ENCODE measurements around a stretch of chr20.

DNA sequence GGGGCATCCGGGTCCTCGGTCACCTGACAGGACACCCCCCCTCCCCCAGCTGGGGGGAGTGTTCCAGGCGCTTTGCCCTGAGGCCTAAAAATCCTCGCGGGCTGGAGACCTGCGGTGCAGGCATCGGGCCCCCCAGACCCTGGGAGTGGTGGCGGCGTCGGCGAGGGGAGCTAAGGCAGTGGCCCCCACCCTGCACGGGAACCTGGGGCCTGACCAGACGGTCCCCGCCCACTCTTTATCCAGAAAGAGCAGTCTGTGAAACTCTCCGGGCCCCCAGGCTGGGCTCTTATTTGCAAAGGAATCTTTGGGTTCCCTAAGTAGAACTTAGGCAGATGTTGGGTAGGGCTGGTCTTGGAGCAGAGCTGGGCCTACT is 673 bp downstream of the PLCG1 start:
- PRO-cap, 2 experiments = peak in 2 of 2 experiments; most common plus-strand start position 87 of the sequence (in 2)

DNA sequence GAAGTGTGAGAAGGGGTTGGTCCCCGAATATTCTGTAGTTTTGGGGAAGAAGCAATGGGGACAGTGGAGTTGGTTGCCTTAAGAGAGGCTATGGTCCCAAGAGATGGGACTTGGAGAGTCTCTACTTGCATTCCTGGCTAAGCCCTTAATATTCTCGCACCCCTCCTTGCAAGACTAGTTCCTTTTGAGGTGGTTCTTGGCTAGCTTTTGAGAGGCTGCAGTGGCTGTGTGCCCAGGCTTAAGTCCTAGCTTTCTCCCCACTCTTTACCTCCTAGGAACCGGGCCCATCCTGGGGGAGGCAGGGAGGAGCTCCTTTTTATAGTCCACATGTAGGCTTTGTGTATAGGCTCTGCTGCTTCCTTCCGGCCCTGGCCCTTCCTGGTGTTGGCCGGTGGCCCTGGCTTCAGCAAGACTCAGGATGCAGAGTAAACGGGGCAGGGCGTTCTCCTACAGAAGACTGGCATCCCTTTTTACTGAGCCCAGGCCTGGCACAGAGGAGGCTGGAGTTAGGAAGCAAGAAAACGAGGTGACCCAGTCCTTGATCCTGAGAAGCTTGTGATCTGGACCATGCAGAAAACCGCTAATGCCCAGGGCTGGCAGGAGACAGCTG is 8.5 kb downstream of the PLCG1 start:
- PRO-cap, 2 experiments = peak in 2 of 2 experiments; most common plus-strand start position 409 of the sequence (in 1); most common minus-strand start position 263 of the sequence (in 1)

DNA sequence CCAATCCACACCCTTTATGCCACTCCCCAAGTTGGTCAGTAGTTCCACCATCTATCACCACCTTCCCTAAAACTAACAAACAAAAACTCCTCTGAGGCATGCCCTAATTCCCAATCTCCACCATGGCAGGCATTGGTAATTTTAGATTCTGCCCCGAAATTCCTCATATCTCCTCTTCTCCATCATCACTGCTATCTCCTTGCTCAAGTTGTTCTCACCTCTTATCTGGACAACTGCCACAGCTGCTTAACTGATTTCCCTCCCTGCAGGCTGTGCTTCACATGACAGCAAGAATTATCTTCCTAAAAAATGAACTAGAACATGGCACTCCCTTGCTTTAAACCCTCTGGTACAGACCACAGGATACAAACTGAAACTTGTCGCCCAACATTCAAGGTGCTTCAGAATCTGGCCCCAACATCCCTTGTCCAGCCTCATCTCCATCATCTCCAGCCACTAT is 55.6 kb downstream of the ZHX3 start:
- PRO-cap, 2 experiments = no peak in any of the 2 experiments

DNA sequence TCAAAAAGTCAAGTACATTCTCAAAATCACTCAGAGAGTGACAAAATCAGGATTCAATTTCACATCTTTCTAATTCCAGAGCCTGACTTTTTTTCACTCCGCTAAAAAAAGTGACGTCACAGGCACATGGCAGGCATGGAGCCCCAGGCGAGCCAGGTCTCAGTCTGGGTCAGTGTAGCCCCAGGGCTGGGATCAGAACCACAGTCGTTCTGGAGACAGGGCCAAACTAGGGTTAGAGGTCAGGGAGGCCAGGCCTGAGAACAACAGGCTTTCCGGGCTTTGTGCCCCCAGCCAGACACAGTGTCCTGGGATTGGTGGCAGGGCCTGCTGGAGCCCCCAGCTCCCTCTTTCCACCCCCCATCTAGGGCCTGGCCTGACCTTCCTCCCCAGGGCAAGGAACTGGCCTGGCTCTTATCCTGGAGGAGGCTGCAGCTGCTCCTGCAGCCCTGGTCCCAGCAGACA is 26.2 kb upstream of the EMILIN3 start:
- PRO-cap, 2 experiments = no peak in any of the 2 experiments

DNA sequence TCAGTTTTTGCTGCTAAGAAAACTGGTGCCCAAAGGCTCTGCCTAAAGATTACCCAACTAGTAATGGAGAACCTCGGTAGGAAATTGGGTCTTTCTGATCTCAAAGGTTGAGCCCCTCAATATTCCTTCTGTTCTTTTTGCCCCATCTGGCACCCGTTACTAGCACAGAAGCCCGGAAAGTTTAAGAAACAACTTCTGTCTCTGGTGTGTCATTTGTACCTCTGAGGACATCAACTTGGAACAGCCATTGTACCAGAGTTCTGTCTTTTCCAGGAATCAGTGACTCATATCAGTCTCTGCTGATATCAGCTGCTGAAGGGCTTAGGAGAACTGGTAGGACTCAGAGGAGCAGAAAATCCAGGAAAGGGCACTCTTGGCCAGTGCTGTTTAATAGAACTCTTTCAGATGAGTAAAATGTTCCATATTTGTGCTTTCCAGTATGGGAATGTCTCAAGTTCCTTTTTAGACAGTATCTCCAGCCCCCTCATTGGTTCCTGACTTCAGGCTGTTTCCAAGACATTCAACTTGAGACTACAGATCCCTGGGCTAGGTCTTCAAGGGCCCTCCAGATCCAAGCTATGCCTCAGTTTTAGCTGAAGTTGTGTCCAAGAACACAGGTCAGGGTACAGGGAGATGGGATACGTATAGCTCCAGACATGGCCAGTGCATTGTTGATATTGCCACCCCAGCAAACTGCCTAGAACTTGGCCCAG is 78.3 kb upstream of the CHD6 start:
- PRO-cap, 2 experiments = no peak in any of the 2 experiments

DNA sequence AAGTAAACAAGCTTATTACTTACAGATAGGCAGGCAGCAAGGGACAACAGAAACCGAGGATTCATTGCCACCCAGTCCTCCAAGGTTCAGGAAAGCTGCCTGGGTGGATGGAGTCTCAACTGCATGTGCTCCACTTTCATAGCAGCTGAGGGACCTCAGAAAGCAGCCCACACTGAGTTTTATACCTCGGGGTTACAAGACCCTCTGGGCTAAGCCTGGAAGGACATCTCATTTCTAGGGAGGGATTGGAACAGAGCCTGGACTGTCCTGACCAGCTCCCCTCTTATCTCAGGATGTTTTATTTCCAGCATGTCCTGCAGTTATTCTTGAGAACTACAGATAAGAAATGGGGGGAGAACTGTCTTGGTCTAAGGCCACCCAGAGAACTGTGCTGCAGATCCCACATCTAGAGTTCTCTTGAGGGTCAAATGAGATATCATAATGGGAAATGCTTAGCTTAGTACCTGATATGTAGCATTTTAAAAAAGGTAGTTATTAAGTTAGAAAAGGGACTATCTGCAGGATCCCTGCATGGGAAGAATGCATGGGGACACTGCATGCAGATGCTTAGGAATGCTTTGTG is 97.3 kb upstream of the CHD6 start:
- PRO-cap, 2 experiments = no peak in any of the 2 experiments

DNA sequence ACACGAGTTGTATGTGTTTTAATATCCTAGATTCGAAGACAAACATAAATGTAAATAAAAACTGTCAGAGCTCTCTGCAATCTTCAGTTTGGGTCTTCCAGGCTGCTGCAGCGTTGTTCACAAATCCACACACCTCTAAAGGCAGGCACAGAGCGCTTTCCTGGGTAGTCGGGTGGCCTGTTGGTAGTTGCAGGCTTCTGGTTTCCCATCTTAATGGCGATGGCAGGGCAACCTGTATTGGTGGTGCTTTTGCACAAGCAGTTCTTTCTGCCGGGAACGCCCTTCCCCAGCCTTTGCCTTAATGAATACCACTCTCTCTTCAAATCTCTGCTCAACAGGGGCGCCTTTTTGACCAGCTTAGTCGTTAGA is 746 bp upstream of the IFT52 start:
- PRO-cap, 2 experiments = no peak in any of the 2 experiments

GRCh38 chr20:44141861-44142331 is 45.1 kb downstream of the JPH2 start:
- PRO-cap, 2 experiments = peak in 1 of 2 experiments; most common minus-strand start chr20:44142015 (in 1)

DNA sequence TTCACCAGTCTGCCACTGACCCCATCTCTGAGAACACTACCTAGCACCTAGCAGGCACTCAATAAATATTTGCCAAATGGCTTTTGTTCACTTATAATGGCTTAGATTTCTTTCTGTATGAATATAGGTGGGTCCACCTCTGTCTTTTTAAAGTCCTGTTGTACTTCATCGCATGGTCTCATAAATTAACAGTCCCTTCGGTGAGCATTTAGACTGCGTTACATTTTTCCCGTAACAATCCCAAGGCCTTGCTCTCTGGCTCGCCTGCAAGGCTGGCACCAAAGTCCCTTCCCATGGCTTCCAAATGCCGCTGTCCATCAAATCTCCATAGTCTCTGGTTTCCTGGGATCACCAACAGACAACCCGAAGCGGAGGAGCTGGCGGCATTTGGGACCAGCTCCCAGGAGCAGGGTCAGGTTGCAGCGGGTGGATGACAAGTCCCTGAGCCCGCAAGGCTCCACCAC is 11.8 kb downstream of the JPH2 start:
- PRO-cap, 2 experiments = no peak in any of the 2 experiments

DNA sequence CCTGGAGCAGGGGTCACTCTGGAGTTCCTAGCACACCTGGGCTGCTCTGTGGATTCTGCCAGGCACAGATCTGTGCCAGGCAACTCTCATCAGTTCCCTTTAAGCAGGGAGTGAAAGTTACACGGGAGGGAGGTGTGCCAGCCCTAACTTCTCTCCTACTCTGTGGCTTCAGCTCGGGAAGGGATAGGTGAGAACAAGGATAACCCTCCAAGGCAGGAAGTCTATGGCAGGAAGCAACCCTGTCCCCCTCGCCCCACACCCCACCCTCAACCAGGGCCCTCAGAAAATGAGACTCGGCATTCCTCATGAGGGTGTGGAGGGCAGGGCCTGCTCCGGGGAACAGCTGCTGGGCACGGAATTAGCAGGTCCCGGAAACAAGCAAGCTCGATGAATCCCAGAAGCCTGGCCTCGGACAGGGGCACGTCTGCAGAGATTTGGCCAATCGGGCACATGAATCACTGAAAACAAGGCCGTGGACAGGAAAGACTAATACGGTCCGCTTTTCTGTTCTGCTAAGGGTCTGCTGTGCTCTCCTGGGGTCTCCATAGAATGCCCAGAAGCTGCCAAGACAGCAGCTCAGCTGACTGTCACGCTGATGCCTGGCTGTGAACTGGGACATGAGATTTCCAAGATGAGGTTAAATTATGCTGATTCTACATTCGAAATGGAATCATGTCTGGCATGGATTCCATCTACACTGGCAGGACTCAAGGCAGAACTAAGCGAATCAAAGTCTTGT is 9.8 kb downstream of the JPH2 start:
- PRO-cap, 2 experiments = peak in 1 of 2 experiments; most common plus-strand start position 451 of the sequence (in 1); most common minus-strand start position 375 of the sequence (in 1)

- PRO-cap, 2 experiments = no peak in any of the 2 experiments
Observed at GRCh38 chr20:44211205-44211388, 526 bp upstream of the OSER1 start.

GRCh38 chr20:44370488-44371300 is 15.2 kb downstream of the HNF4A start:
- PRO-cap, 2 experiments = no peak in any of the 2 experiments

GRCh38 chr20:44388377-44389543 is 33.3 kb downstream of the HNF4A start:
- PRO-cap, 2 experiments = no peak in any of the 2 experiments

DNA sequence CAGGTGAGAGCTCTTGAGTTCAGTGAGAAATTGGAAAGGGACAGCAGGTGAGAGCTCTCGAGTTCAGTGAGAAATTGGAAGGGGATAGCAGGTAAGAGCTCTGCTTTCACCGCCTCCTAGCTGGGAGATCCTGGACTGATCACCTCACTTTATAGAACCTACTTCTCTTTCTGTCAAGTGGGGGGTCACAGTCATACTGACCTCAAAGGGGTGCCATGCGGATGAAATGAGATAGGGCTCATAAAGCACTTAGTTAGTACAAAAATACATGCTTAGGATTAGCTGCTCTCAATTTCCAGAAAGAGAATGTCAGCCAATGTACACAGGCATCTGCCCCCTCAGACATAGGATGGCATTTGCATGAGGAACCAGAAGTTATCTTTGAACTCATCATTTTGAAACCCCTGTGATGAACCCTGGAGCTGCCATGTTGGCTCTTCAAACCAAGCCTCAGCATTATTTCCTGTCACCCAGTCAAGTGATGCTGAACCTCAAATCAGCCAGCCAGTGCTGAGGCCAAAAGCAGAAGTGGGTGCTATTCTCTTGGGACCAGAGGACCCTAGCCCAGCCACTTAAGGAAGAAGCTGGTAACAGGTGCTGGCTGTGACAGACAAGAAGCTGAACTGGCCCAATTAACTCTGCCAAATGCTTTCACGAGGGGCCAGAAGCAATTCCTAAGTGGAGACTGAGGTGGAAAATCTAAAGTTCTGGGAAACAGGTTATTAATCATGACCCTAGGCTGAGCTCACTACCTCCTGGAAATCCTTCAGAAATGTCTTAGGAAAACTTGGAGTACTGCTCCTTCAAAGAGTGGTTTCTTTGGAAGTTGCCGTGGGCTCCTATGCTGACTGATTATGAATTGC is 3.8 kb downstream of the PKIG start:
- PRO-cap, 2 experiments = no peak in any of the 2 experiments

DNA sequence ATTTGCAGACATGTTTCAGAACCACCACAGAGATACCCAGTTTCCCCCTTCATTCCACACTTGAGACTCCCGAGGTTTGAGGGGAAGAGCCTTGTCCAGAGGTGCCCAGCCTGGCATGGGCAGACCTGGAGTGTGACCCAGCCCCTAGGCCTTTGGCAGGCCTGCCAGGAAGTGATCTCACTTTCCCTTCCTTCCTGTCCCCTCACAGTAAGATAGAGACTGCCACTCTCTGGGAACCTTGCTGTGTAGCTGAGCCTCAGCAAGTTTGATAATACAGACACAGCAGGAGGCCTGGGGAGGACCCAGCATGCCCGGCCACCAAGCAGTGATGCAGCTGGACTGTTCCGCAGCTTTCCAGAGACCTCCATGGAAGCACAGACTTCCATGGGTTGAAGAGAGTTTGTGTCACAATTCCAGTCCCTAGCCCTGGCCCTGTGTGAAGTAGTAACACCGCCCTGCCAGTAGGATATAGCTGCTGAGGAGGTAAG is 16.1 kb downstream of the PKIG start:
- PRO-cap, 2 experiments = peak in 2 of 2 experiments; most common plus-strand start position 222 of the sequence (in 2); most common minus-strand start position 117 of the sequence (in 1)

- PRO-cap, 2 experiments = peak in 2 of 2 experiments; most common plus-strand start chr20:44616877 (in 2); most common minus-strand start chr20:44616713 (in 2)
Observed at GRCh38 chr20:44616592-44617153, 34.3 kb downstream of the PKIG start.

GRCh38 chr20:44620344-44621062 is 31.0 kb downstream of the ADA start:
- PRO-cap, 2 experiments = peak in 1 of 2 experiments; most common plus-strand start chr20:44620863 (in 1)

GRCh38 chr20:44650568-44651037 is 896 bp downstream of the ADA start:
- PRO-cap, 2 experiments = no peak in any of the 2 experiments

DNA sequence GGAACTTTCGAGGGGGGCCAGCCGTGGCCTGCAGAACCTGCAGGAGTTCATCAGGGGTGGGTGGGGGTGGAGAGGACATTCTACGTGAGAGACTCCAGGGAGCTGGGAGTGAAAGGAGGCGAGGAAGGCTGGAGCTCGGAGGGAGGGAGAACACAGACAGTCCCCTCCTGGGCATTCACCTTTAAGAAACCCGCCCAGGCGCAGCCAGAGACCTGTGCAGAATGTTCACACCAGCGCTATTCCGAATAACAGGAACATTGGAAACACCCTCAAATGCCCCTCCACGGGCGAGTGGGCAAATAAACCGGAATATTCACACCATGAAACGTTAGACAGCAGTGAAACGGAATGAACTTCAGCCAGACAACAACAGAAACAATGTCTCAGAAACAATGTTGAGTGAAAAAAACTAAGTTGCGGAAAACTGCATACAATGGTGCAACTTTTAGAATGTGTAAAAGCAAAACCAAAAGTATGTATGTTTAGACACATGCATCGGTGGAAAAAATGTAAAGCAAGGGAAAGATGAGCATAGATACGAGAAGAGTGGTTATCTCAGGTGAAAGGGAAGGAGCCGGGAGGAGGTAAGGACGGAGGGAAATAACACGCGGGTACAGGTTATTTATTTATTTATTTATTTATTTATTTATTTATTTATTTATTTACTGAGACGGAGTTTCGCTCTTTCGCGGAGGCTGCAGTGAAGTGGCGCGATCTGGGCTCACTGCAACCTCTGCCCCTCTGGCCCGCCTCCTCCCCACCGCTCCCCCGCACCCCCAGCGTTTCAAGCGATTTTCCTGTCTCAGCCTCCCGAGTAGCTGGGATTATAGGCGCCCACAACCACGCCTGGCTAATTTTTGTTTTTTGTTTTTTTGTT is 856 bp upstream of the ADA start:
- PRO-cap, 2 experiments = peak in 2 of 2 experiments; most common plus-strand start position 685 of the sequence (in 1); most common minus-strand start position 707 of the sequence (in 2)

- PRO-cap, 2 experiments = peak in 2 of 2 experiments; most common plus-strand start chr20:44711696 (in 2); most common minus-strand start chr20:44711397 (in 2)
Observed at GRCh38 chr20:44711250-44711870, 3.8 kb upstream of the CCN5 start.